ENCODE results near the gene SLC6A16.

DNA sequence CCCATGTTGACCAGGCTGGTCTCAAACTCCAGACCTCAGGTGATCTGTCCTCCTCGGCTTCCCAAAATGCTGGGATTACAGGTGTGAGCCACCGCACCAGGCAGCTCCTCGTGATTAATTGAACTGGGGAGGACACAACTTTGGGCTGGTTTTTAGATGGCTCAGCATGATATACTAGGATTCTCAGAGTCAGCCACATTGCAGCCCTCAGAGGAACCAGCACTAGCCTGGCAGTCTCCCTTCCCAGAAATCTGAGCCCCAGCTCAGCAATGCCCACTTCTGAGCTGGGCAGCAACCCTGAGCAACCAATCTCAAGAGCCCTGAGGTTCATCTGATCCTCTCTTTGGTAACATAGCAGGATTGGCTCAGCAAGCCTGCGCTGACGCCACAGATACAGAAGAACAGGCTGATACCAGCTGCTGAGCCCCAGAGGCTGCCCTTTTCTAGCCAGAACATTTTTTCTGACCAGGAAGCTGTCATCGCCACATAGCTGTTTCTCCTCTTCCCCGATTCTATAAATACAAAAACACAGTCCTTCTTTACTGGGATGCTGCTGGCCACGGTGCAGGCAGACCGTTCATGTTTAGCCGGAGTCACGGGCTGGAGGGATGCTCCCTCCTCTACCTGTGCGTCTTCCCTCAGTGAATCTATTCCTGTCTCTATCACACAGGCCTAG is 59.7 kb downstream of the TRPM4 start:
- PRO-cap = no peak

DNA sequence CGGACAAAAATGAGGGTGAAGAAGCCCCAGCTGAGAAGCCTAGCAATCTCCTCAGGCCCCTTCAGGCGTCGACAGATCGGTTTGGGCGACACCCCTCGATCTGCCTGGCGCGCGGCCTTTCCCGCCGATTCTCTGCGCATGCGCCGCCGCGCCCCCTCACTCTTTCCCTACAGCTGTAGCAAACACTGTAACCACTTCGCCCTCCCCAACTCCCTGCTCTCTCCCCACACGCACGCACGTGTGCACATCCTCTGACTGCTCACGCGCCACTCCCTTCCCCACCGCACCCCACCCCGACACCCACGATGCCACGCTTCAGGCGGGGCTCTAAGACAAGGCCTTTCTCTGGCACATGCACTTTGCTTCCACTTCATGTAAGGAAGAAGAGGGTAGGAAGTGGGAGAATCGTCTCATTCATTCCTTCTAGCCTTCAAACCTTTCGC is at the start of gene SLC6A16:
Gene SLC6A16, minus strand, starts transcription at position 102 of the 443 bp plus-strand sequence.
- PRO-cap = no peak

DNA sequence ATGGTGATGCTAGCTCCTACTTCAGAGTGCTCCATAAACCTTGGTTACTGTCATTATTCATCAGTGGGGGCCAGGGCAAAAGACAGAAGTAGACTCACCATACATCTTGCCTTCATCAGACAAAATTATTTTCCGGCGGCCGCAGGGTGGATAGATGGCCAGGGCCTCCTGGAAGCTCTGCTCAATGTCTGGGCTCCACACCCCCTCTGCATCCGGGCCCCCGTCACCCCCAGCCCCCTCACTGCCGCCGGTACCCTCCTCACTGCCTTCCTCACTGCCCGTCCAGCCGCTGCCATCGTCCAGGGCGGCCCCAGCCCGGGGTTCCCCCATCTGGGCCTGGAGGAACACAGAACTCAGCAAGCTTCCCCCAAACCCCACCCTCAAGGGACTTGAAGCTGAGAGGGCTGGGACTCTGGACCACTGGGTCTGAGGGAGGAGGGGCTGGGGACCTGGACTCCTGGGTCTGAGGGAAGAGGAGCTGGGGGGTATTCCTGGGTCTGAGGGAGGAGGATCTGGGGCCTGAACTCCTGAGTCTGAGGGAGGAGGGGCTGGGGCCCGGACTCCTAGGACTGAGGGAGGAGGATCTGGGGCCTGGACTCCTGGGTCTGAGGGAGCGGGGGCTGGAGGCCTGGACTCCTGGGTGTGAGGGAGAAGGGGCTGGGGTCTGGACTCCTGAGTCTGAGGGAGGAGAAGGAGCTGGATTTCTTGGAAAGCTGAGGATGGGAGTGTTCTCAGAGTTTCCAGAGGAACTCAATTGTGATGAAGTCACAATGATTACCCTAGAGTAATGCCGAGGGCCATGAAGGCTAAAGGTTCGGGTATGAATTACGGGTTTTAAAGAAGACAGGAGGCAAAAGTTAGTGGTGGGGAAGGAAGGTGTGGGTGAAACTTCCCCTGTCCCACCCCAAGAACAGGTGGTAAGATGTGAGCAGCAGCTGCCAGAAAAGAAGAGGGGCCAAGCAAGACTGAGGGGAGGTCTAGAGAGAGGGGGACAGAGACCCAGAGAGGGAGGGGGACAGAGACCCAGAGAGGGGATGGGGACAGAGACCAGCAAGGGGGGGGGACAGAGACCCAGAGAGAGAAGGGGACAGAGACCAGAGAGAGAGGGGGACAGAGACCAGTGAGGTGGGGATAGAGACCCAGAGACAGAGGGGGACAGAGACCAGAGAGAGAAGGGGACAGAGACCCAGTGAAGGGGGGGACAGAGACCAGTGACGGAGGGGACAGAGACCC is 2.1 kb downstream of the TEAD2 start:
- PRO-cap = no peak

DNA sequence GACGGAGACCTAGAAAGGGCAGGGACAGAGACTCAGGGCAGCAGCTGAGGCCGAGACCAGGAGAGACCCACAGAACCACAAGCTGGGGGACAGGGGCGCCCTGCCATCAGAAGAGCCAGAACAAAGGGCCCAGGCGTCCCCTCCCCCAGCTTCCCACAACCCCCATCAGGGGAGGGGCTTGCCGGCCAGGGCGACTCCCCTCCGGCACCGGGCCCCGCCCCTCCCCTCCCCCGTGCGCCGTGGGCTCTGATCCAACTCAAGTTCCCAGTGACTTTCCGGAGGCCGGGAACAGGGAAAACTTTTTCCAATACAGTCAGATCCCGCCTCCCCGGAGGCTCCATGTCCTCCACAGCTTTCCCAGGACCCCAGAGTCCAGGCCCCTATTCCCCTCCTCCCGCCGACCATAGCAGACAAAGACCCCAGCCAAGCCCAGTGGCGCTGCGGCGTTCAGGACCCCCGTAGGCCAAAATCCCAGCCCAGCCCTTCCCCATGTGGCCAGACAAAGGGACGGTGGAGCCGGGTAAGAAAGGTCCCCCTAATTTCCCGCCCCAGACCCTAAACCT is 748 bp downstream of the TEAD2 start:
- PRO-cap = bidirectional peak, plus-strand start at position 502 of the sequence, minus-strand start at position 122 of the sequence

- PRO-cap = no peak
These were observed 97 bp downstream of the PTH2 start for GRCh38 chr19:49423267-49423421.

DNA sequence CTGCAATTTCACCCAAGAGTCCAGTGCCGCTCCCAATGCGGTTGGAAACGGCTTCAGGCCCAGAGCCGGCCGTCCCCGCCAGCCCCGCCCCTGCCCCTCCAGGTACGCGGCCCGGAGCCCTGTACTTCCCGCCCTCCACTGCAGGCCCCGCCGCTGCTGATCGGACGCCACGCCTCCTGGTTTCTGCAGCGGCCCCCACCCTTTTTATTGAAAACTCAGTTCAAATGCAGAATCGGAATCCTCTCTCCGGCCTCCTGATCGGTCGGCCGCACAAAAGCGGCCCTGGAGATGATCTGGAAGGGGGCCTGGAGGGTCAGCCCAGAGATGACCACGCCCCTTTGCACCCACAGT is 3.1 kb downstream of the GFY start:
- PRO-cap = bidirectional peak, plus-strand start at position 238 of the sequence, minus-strand start at position 73 of the sequence

DNA sequence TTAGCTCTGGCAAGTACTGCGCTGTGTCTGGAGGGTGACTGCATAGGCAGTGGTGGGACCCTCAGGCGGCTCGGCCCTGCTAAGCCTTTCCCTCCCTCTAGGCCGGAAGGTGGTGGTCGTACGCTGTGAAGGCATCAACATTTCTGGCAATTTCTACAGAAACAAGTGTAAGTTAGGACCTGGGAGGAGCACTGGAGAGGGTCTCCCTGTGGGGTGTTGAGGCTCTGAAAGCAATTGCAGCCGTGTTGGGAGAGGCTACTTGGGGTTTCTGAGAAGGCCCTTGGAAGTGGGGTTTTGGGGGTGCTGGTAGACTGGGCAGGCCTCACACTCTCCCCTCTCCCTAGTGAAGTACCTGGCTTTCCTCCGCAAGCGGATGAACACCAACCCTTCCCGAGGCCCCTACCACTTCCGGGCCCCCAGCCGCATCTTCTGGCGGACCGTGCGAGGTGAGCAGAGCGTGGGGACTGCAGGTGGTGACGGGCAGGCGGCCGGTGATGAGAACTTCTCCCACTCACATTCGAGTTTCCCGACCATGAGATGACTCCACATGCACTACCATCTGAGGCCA is 2.8 kb downstream of the RPL13A start:
- PRO-cap = bidirectional peak, plus-strand start at position 486 of the sequence, minus-strand start at position 431 of the sequence

- PRO-cap = no peak
These were observed 3.1 kb upstream of the RPS11 start for GRCh38 chr19:49493151-49493612.

GRCh38 chr19:49496595-49496930 is 329 bp downstream of the RPS11 start:
- PRO-cap = bidirectional peak, plus-strand start at chr19:49497037, minus-strand start at chr19:49496829

GRCh38 chr19:49497834-49498794 is 1.9 kb downstream of the RPS11 start:
- PRO-cap = no peak

- PRO-cap = no peak
These were observed 2.6 kb downstream of the RPS11 start for GRCh38 chr19:49498795-49499245.

DNA sequence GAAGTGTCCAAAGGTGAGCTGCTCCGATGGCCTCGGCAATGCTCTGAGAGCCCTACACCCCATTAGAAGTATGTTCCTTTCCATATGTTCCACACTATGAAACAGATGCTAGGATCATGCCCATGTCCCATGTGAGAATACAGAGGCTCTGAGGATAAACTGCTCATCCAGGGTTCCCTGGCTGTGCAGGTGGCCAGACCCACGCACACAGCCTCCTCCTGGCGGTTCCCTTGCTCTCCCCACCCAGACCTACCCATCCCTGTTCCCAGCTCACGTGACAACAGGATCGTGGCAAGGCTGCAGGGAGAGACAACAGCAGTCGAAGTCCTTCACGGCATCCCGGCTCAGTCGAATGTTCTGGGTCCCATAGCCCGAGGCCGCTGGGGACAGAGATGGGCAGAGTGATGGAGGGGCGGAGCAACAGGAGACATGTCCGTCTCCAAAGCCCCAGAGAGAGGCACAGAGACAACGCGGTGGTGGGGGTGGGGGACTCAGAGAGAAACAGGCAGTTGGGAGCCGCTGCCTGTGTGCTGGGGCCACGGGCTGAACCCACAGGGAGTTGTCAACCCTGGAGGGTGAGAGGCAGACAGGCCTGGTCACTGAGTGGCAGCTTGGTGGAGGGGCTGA is 20.6 kb downstream of the NOSIP start:
- PRO-cap = no peak

GRCh38 chr19:49592295-49592680 is 1.3 kb downstream of the PRR12 start:
- PRO-cap = bidirectional peak, plus-strand start at chr19:49592340, minus-strand start at chr19:49592021; bidirectional peak, plus-strand start at chr19:49592620, minus-strand start at chr19:49592505

DNA sequence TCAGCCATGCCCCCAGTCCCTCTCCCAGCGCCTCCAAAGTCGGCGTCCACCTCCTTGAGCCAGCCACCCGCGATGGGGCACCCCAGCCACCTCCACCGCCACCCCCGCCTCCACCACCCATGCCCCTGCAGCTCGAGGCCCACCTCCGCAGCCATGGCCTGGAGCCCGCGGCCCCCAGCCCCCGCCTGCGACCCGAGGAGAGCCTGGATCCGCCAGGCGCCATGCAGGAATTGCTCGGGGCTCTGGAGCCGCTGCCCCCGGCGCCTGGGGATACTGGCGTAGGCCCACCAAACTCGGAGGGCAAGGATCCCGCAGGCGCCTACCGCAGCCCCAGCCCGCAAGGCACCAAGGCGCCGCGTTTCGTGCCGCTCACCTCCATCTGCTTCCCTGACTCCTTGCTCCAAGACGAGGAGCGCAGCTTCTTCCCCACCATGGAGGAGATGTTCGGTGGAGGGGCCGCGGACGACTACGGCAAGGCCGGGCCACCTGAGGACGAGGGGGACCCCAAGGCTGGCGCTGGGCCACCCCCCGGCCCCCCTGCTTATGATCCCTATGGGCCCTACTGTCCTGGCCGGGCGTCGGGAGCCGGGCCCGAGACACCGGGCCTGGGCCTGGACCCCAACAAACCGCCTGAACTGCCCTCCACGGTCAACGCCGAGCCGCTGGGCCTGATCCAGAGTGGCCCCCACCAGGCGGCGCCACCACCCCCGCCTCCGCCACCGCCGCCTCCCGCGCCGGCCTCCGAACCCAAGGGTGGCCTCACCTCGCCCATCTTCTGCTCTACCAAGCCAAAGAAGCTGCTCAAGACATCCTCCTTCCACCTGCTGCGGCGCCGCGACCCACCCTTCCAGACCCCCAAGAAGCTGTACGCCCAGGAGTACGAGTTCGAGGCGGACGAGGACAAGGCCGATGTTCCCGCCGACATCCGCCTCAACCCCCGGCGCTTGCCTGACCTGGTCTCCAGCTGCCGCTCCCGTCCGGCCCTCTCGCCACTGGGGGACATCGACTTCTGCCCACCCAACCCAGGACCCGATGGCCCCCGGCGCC is 6.1 kb downstream of the PRR12 start:
- PRO-cap = no peak

GRCh38 chr19:49601105-49602060 is 10.4 kb downstream of the PRR12 start:
- PRO-cap = no peak

- PRO-cap = no peak
These were observed 4.2 kb downstream of the RRAS start for GRCh38 chr19:49635312-49636543.

DNA sequence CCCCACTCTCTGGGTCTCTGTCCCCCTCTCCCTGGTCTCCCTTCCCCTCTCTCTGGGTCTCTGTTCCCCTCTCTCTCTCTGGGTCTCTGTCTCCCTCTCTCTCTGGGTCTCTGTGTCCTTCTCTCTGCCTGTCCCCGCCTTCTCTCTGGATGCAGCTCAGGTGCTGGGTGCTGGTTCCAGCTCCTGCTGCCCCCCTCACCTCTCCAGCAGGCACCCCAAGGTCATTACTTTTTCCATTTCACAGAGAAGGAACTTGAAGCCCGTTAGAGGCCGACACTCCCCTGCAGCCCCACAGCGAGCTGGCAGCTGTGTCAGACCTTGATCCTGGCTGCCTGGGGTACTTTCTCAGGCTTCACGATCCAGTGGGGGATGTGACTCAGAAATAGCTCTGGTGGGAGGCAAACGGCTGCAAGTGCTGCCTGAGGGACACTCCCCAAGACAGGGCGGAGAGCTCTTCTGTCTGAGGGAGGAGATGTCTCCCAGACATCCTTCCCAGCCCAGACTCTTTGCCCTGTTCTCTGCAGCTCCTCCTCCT is 4.9 kb downstream of the TSKS start:
- PRO-cap = no peak

- PRO-cap = no peak
These were observed 760 bp downstream of the AP2A1 start for GRCh38 chr19:49767422-49768099.

- PRO-cap = unidirectional peak, plus-strand start at chr19:49817627
These were observed 927 bp upstream of the MED25 start for GRCh38 chr19:49817000-49817723.

DNA sequence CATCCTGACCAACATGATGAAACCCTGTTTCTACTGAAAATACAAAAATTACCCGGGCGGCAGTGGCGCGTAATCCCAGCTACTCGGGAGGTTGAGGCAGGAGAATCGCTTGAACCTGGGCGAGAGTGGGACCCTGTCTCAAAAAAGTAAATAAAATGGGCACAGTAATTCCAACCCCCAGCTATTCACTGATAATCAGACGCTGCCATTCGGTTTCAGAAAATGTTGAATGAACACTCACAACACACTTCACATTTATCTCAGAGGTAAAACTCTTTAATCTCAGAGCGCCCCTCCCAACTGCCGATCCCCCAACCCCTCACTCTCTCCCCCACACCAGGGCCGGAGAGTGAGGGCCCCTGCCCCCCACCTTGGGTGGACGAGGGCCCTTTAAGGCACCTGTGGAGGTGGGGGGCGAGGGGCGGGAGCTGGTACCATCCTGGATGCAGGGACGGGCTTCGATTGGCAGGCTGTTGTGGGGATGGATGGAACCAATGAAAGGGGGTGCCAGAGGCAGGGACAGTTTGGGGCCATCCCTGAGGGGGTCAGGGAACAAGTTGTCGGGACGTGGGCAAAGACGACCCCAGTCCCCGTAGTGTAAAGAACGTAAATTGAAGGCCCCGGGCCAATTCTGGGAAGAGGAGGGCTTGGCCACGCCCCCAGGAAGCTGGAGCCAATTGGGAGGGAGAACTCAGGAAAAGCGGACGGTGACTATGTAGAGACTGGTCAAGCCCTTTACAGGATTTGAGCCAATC is 1.6 kb upstream of the PNKP start:
- PRO-cap = bidirectional peak, plus-strand start outside the sequence, minus-strand start at position 613 of the sequence

Data from H9 (cell line).